Colon Carcinoma Metastatic in the Brain (tissue), 2 donors: ENCODE measurements around a stretch of chr18.

GRCh38 chr18:13608489-13609195 lies 117.7 kb downstream of the FAM210A start:
- PRO-cap, 2 experiments = no peak in any of the 2 experiments

DNA sequence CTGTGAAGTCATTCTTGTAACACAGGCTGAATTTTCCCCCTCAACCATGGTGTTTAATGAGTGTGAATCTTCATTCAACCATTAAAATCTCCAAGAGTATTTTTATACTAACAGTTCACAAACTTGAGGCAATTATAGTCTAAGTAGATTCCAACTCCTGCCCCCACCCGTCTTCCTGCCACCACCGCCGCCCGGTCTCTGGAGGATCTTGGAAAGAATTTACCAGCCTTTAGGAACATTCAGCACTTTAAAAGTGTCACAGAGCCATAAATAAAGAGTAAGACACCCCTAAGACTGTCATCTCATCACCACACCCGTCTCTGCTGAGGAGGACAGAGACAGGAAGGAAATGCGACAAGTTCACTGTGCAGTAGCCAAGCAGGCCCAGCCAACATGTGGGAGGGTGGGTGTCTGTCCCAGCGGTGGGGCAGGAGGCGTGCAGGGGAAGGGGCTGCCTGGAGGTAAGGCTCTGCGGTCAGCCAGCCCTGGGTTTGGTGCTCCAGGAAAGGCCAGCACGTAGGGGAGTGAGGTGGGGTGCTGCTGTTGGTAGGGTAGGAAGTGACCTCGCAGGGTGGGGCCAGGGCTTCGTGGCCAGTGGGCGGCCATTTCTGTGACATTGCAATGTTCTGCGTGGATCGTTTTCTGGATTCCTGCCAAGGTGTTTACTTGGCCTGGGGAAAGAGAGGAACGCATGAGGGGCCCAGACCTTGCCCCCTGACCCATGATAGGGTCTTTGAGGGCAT lies 111.6 kb downstream of the FAM210A start:
- PRO-cap, 2 experiments = no peak in any of the 2 experiments

DNA sequence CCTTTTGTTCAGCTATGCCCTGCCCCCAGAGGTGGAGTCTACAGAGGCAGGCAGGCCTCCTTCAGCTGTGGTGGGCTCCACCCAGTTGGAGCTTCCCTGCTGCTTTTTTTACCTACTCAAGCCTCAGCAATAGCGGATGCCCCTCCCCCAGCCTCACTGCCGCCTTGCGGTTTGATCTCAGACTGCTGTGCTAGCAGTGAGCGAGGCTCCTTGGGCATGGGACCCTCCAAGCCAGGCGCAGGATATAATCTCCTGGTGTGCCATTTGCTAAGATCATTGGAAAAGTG lies 89.1 kb downstream of the ZNF519 start:
- PRO-cap, 2 experiments = peak in 1 of 2 experiments; most common minus-strand start position 109 of the sequence (in 1)

GRCh38 chr18:14797906-14798477 lies 50.0 kb downstream of the ANKRD30B start:
- PRO-cap, 2 experiments = no peak in any of the 2 experiments

GRCh38 chr18:14921073-14921418 lies 173.1 kb downstream of the ANKRD30B start:
- PRO-cap, 2 experiments = no peak in any of the 2 experiments

GRCh38 chr18:21111900-21112178 lies 226 bp upstream of the ROCK1 start:
- PRO-cap, 2 experiments = peak in 2 of 2 experiments; most common plus-strand start chr18:21111971 (in 1)

GRCh38 chr18:21453362-21453995 lies 147.0 kb downstream of the ESCO1 start:
- PRO-cap, 2 experiments = no peak in any of the 2 experiments

DNA sequence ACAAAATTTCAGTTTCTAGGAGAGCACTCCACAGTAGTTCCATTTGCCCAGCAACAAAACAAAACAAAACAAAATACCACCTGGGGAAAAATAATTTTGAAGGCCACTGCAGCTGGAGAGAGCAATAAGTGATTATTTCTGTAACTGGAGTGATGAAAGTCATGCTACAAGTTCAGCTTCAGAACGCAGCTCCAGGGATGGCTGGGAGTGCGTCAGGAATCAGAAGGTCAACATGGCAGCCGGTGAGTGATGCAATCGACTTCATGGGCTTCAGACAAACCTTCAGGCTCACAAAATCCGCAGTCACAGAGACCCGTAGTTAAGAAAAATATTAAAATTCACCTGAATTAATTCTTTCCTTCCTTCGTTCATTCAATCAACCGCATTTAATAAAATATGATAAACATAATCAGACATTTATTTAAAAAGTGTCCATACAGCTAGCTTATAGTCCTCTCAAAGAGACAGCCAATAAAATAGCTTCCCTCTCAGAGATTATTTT lies 40.9 kb downstream of the ABHD3 start:
- PRO-cap, 2 experiments = no peak in any of the 2 experiments

- PRO-cap, 2 experiments = peak in 1 of 2 experiments; most common minus-strand start chr18:22179320 (in 1)
Observed at GRCh38 chr18:22178915-22179762, 9.8 kb downstream of the GATA6 start.

DNA sequence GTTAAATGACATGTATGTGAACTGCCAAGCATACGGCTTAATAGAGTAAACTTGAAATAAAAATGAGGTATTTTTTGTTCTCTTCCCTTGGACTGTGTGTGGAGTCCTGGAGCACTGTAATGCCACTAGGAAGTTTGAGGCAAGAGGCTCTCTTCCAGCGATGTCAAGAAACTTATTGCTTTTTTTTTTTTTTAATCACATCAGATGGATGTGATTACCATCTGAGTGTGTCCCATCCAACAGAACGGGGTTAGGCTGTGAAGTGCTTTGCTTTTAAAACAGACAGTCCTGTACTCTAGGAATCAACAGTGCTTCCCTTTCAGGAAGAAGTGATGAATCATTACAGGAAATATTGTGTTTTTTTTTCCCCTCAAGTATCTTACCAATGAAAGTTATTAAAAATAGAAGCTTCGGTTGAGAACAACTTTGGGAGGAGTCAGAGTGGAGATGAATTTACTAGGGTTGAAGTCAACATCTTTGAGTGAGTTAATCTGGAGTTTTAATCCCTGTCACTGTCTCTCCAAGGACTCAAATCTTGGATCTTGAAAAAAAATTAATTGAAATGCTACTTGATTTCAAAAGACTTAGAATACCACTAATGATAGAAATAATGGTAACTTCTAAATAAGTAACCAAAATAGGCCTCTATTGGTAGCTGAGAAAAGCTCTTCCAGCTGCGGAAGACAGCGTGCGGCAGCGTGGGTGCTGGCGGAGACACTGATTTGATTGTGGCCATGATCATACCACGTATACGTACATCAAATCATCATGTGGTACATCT lies 45.4 kb downstream of the GATA6 start:
- PRO-cap, 2 experiments = no peak in any of the 2 experiments

- PRO-cap, 2 experiments = no peak in any of the 2 experiments
Observed at GRCh38 chr18:22422828-22423604, 5.3 kb upstream of the CTAGE1 start.

GRCh38 chr18:22466035-22466555 lies 48.4 kb upstream of the CTAGE1 start:
- PRO-cap, 2 experiments = no peak in any of the 2 experiments

DNA sequence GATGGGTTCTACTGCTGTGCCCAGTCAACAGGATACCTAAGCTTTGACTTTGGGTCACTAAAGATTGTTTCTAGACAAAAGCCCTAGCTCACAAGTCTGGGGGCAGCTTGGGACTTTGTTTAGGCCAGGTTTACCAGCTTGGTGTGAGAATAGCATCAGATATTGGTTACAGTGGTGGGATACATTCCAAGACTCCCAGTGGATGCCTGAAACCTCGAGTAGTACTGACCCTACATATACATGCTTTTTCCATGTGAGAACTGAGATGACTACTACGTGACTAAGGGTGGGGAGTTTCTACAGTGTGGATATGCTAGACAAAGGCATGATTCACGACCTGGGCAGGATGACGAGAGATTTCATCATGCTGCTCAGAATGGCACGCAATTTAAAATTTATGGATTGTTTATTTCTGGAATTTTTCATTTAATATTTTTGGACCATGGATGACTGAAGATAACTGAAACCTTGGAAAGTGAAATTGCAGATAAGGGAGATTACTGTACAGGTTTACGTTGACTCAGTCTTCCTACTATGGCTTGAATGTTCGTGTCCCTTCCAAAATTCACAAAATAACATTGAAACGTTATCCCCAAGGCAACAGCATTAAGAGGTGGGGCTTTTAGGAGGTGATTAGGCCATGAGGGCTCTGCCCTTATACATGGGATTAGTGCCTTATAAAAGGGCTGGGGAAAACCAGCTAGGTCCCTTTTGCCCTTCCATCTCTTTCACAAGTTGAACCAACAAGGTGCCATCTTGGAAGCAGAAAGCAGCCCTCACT lies 50.2 kb upstream of the CTAGE1 start:
- PRO-cap, 2 experiments = no peak in any of the 2 experiments

DNA sequence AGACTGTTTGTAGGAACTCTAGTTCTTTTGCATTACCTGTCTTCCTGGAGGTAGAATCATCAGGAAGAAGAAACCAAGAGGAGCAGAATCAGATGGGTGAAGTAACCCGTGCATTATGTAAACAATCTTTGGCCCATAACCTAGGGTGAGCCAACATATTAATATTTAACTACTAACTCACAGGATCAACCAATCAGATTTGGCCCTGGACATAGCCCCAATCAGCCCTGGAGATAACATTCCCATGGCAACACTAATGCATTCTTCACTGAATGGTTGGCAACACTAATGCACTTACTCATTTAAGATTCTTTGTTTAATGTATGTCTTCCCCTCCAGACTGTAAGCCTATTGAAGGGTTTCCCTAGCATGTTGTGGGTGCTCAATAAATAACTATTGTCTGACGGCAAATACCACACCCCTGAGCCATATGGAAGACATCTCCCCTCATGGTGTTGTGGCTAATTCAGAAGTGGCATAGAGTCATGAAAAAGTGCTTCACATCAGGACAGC lies 72.0 kb upstream of the CTAGE1 start:
- PRO-cap, 2 experiments = peak in 1 of 2 experiments; most common minus-strand start position 61 of the sequence (in 1)

GRCh38 chr18:22546931-22547281 lies 129.2 kb upstream of the CTAGE1 start:
- PRO-cap, 2 experiments = no peak in any of the 2 experiments

- PRO-cap, 2 experiments = no peak in any of the 2 experiments
Observed at GRCh38 chr18:22609431-22610188, 191.9 kb upstream of the CTAGE1 start.

DNA sequence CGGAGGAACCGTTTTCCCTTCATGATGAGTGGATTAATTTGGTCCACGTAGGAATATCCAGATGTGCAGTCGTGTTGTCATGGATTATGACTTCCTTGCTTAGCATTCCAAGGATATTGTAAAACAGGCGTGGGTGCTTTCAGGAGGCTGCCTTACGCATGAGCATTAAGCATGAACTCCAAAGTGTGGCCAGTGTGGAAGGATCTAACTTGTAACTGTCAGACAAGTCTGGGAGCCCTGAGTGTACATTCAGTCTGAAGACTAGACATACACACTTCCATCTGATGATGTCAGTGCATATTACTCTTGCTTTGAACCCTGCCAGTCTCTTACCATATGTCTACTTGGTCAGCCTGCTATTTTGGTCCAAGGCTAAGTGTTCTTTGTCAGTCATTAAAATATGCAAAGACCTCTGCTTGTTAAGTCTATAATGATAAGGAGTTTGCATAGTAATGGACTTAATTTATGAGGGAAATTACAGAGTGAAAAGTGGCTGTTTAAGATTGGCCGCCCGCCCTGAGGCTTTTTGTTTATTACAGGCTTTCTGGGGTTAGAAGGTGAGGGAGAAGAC lies 48.2 kb downstream of the CABLES1 start:
- PRO-cap, 2 experiments = no peak in any of the 2 experiments

DNA sequence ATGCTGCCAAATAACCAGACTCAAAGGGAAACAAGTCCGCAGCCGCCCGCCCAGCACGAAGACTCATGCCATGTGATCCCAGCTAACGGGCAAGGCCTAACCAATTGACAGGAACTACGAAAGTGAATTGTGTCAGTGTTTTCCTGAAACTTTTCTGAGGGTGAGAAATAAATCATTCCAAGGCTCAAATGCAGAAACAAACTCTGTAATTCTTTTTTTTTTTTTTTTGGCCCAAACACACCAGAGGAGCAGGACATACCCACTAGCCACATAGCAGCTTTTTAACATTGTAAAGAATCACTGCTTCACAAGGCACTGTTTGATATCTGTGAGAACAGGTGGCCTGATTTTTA lies 82.4 kb downstream of the TMEM241 start:
- PRO-cap, 2 experiments = no peak in any of the 2 experiments

- PRO-cap, 2 experiments = no peak in any of the 2 experiments
Observed at GRCh38 chr18:23401294-23402264, 36.2 kb downstream of the TMEM241 start.

DNA sequence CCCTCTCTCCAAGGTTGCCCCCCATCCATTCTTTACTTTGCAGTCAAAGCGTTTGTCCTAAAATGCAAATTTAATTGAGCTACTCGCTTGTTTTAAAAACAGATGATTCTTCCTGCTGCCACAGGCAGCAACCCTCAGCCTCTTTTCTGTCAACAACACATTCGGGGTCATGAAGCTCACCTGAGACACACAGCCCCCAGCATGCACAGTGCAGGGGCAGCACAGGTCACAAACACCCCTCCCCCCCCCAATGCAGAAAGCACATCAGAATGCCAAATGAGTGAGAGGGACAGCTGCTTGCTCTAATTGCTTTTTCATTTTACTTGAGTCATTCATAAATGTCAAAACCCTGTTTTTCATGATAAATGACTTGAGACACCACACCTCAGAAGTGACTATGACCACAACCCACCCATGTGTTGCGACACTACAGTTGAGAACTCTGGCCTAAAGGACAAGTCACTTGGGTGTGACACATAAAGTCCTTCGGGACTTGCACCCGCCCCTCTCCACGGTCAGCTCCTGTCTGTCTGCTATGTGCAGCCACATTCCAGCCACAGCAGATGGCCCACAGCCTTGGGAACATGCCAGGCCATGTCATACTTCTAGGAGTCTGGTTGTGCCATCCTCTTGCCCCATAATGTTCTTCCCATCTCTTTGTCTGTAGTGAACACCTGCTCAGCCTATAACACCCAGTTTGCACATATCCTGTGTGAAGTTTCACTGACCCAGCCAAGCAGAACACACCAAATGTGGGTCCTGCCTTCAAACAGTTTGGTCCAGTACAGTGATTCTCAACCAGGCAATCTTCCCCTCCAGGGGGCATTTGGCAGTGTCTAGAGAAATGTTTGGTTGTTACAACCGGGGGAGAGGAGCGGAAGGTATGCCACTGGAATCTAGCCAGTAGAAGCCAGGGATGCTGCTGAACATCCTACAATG lies 14.9 kb downstream of the TMEM241 start:
- PRO-cap, 2 experiments = no peak in any of the 2 experiments